SK-MEL-5 (cell line): ENCODE measurements around a stretch of chr3.

DNA sequence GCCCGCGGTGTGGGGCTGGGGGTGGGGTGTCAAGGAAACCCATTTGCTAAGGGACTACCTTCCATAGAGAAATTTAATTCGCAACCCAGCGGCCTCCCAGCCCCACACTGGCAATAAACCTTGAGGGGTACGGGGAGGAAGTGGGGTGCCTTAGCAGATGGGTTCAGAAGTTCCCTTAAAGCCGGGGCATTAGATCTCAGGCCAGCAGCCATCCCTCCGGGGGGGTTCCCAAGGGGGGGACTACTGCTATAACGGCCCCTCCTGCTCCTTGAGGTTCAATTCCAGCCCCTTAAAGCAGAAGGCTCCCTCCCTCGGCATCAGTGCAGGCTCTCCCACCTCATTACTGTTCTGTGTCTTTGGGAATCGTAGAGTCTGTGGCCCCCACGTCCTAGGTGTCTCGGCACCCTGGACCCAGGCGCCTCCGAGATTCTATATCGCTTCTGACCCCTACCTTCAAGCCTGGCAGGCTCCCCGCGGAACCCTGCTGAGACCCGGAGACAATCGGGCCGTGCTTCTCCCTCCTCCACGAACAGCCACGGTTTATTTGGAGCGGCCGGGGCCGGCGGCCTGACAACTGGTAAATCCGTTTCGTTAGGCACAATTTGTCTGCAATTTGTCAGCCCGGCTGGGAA lies 1.6 kb downstream of the GATA2 start:
RAMPAGE:
- cytosol, long total RNA = no peak
- long total RNA = no peak
- nucleus, long total RNA = no peak

RAMPAGE:
- cytosol, long total RNA = no peak
- long total RNA = no peak
- nucleus, long total RNA = no peak
Measured at GRCh38 chr3:128608024-128608745, 42.4 kb downstream of the RPN1 start.

RAMPAGE:
- cytosol, long total RNA = no peak
- long total RNA = no peak
- nucleus, long total RNA = no peak
Measured at GRCh38 chr3:128617503-128618454, 32.8 kb downstream of the RPN1 start.

GRCh38 chr3:128649241-128649870 lies 1.3 kb downstream of the RPN1 start:
RAMPAGE:
- cytosol, long total RNA = no peak
- long total RNA = no peak
- nucleus, long total RNA = no peak

GRCh38 chr3:128709528-128710339 lies 16.2 kb upstream of the RAB7A start:
RAMPAGE:
- cytosol, long total RNA = no peak
- long total RNA = no peak
- nucleus, long total RNA = no peak

DNA sequence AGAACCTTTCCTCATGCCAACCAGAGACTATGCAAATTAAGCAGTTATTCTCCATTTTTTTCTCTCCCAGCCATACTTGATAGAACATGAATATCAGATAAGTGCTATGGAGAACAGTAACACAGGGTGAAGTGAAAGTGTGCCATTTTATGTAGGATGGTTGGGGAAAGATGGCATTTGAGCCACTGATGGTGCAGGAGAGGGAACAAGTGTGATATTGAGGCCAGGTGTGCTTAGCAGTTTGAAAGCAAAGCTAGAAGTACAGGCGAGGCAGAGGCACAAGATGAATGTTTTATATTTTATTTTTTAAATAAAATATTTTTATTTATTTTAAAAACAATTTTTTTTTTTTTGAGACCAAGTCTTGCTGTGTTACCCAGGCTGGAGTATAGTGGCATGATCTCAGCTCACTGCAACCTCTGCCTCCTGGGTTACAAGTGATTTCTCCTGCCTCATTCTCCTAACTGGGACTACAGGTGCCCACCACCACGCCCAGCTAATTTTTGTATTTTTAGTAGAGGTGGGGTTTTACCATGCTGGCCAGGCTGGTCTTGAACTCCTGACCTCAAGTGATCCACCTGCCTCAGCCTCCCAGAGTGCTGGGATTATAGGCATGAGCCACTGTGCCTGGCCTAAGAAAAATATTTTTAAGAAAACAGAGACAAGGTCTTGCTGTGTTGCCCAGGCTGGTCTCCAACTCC lies 31.4 kb downstream of the RAB7A start:
RAMPAGE:
- cytosol, long total RNA = no peak
- long total RNA = no peak
- nucleus, long total RNA = no peak

DNA sequence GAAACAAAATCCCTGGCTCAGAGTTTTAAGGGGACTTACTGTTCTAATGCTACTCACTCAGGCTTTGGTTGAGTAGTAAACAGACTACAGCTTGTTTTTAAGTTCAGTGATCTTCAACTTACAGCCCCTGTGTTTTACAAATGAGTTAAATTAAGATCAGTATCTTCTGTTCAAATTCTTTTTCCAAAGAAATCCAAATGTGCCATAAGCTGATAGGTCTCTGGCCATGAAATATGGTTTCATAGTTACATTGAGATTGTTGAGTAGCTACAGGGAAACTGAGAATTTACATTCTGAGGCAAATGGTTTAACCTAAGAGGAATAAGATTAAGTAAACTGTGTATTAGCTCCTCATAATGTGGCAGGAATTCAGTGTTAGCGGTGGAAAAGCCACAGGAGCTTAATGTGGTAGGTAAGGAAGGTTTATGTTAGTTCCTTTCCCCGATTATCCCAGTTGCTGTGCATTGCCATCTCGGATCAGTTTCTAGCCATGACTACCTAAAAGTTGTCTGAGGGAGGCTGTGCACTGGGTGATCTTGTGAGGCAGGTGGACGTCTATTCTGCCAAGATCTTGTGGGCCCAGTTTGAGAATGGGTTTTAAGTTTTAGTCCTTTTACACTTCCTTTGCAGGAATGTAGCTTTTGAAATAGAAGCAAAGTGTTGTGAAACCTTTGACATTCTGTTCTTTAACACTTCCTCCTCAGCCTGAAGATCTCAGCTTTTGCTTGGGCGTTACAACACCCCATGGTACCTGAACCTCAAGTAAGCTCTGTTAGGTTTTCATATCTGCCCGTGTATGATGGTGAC lies 33.1 kb downstream of the RAB7A start:
RAMPAGE:
- cytosol, long total RNA = no peak
- long total RNA = no peak
- nucleus, long total RNA = no peak

RAMPAGE:
- cytosol, long total RNA = no peak
- long total RNA = no peak
- nucleus, long total RNA = no peak
Measured at GRCh38 chr3:128882118-128882405, 2.6 kb downstream of the ACAD9 start.

DNA sequence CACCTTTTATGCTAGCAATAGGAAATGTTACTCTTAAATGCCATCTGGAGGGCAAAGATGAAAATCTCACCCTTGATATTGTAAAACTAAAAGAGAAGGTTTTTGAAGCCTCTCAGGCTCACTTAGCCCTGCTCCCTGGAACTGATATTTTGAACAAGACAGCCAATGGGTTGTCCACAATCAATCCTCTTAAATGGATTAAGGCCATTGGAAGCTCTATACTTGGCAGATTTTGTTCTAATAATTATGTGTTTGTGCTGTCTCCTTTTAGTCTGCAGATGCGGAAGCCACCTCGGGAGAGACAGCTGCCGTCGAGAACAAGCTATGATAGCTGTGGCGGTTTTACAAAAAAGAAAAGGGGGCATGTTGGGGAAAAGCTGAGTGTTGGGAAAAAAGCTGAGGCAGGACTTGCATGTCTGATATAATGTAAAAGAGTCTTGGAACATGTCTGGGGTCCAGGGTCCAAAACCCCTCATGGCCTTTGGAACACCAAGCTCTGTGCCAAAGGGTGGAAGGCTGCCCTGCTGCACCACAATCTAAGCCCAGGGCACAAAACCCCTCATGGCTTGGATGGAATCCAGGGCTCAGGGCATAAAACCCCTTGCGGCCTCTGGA lies 44.4 kb downstream of the ACAD9 start:
RAMPAGE:
- cytosol, long total RNA = no peak
- long total RNA = no peak
- nucleus, long total RNA = no peak

RAMPAGE:
- cytosol, long total RNA = no peak
- long total RNA = no peak
- nucleus, long total RNA = no peak
Measured at GRCh38 chr3:128971323-128972229, 22.3 kb downstream of the CFAP92 start.

GRCh38 chr3:129003615-129004282 lies 2.6 kb downstream of the EFCC1 start:
RAMPAGE:
- cytosol, long total RNA = no peak
- long total RNA = no peak
- nucleus, long total RNA = no peak

DNA sequence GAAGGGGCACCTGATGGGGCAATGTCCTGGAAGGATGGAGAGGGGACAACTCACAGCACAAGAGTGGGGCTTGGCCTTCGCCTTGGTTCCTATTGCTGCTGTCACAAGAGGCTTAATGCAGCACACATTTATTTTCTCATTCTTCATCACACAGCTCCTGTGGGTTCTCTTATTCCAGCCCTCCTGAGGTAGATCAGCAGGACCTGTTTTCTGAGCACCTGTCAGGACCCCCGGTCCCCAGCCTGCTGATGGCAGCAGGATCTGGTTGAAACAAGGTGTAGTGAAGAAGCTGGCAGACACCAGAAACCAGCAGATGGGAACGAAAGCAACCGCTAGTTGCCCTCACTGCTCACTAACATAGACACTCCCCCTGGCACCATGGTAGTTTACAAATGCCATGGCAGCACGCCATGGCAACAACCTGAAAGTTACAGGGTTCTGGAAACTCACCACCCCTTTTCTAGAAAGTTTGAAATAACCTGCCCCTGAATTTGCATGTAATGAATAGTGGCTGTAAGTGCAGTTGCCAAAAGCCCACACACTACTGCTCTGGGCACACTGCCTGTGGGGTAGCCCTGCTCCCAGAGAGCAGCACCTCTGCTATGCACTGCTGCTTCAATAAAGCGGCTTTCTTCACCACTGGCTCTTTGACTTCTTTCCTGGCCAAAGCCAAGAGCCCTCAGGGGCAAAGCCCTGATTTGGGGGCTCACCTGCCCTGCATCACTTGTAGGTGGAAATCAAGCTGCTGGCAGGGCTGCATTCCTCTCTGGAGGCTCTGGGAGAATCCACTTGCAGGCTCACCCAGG lies 2.2 kb upstream of the GP9 start:
RAMPAGE:
- cytosol, long total RNA = no peak
- long total RNA = no peak
- nucleus, long total RNA = no peak

GRCh38 chr3:129166602-129166920 lies 5.7 kb upstream of the ISY1 start:
RAMPAGE:
- cytosol, long total RNA = no peak
- long total RNA = no peak
- nucleus, long total RNA = no peak

DNA sequence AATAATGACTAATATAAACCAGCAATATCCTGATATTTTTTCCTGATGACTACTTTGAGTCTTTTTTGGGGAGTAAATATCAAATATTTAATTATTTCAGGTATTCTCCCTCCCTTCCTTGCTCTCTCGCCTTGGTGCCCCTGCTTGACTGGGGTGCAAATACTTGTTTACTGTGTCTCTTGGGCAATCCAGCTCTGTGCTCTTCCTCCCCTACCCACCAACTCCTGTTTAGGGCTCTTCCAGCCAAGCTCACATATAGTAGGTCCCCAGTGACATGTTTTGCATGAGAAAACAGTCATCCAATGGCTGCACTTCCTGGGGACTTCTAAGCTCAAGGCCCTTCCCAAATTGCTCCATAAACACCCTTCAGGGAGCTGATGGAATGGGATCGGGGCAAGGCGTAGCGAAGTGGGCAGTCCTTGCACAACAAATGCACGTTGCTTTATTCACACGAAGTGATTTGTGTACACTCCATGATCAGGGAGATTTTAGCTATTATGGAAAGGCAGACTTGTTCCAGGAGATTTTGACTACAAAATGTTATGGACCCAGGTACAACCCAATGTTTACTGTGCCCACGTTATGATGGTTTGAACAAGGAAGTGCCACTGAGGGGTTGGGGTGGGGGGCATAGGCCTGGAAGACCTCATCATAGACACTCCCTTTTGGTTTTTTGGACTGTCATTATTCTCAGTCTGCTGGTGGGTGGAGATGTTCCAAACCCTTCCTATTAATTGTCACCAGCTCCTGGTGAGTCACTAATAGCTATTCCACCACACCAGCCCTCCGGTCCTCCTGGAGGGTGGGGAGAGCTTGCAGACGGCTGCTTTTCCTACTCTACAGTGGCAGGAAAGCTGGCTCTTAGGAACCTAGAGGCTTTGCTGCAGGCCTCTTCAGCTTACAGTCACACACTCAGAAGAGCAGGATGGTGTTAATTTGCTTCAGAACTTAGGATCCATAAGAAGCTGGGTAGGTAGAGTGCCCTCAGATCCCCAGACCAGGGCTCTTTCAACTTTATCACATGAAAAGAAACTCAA lies 9.2 kb upstream of the COPG1 start:
RAMPAGE:
- cytosol, long total RNA = no peak
- long total RNA = no peak
- nucleus, long total RNA = no peak

RAMPAGE:
- cytosol, long total RNA = no peak
- long total RNA = no peak
- nucleus, long total RNA = no peak
Measured at GRCh38 chr3:129250036-129250277, 551 bp downstream of the COPG1 start.

RAMPAGE:
- cytosol, long total RNA = no peak
- long total RNA = no peak
- nucleus, long total RNA = no peak
Measured at GRCh38 chr3:129282580-129283179, 4.0 kb downstream of the HMCES start.

GRCh38 chr3:129310099-129310535 lies 6.0 kb downstream of the H1-10 start:
RAMPAGE:
- cytosol, long total RNA = no peak
- long total RNA = no peak
- nucleus, long total RNA = no peak

DNA sequence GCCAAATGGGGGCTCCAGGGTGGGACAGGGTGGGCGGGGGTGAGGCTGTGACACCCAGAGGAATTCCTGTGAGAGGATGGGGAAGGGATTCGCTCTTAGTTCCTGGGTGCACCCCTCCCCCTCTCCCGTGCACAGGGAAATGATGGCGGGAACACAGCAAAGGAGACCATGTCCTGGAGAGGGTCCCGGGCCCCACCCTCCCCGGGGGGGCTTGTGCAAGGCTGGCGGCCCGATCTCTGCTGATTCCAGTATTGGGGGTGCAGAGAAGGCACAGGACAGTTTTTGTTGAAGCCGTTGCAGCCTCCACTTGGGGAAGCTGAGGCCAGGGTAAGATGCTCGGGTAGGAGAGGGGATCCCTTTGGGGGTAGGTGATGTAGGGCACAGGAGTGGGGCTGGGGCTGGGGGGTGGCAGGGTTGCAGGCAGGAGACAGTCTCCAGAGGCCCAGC lies 956 bp upstream of the H1-10 start:
RAMPAGE:
- cytosol, long total RNA = no peak
- long total RNA = no peak
- nucleus, long total RNA = no peak

DNA sequence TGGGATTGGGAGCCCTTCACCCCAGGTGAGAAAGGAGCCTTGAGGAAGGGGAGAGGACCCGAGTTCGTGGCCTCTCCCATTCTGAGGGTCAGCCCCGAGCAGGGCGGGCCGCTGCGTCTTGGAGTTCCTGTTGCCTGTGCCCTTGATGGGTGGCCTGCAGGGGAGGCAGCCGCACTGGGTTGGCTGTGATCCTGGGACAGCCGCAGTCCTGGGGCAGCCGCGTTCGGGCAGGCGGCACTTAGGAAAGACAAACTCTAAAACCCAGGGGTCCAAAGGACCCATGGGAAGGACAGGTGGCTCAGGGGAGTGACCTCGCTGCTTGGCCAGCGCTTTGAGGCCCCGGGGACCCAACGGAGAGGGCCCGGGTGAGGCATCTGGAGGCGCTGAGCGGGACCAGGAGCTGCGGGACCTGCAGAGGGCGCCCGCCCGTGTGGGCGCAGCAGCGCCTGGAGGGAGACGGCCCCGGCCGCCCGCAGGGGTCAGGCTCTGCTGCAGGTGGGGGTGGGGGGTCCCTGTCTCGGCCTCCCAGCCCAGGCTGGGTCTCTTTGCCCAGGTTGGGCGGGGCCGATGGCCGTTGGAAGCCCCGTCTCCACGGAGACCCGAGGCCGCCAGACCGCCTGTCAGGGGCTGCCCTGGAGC lies 27.7 kb upstream of the H1-10 start:
RAMPAGE:
- cytosol, long total RNA = no peak
- long total RNA = no peak
- nucleus, long total RNA = no peak

GRCh38 chr3:129352785-129353501 lies 36.9 kb upstream of the H1-10 start:
RAMPAGE:
- cytosol, long total RNA = no peak
- long total RNA = no peak
- nucleus, long total RNA = no peak